ENCODE measurements around a stretch of chr20.

- PRO-cap: no peak
Measured at GRCh38 chr20:19283521-19284178, 71.2 kb downstream of the SLC24A3 start.

DNA sequence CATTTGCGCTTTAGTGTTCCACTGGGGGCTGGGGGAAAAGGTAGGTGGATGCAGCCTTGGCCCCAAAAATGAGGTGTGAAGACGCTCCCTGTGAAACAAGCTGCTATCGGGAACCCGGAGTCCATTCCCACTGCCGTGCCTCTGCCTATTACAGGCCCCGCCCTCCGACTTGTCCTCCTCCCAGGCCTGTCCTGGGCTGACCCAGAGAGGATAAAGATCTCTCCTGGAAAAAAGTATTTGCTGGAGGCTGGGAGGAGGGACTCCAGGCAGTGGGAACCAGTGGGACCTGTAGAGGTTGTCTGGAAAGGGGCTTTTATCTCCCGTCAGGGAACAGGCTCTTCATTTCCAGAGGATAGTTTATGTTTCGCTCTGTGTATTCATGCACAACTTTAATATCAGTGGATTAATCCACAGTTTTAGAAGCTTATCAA is 215.1 kb downstream of the SLC24A3 start:
- PRO-cap: no peak

- PRO-cap: no peak
Measured at GRCh38 chr20:19690929-19691674, 67.0 kb upstream of the RIN2 start.

DNA sequence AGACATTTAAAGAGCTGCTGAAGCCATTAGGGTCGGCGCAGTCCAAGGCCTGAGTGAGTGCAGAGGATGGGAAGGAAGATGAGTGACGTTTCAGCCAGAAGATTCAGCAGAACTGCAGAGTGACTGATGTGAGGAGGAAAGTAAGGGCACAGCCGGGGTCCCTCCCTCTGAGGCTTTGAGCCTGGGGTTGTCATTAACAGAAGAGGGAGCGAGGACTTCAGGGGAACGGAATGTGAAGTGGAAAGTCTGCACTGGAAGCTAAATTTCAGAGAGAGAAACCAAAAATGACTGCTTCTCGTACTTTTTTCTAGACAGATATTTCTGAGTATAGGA is 117.7 kb downstream of the RIN2 start:
- PRO-cap: no peak

DNA sequence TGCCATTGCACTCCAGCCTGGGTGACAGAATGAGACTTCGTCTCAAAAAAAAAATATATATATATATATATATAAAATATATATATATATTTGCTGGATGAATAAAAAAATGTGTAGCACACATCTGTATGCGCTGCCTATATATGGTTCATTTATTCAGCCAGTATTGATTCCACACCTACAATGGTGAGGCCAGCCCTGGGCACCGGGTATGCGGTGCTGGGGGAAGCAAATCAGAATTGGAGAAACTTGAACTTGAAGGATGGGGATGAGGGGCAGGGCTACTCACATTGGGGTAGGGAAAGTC is 113.0 kb upstream of the NAA20 start:
- PRO-cap: no peak

DNA sequence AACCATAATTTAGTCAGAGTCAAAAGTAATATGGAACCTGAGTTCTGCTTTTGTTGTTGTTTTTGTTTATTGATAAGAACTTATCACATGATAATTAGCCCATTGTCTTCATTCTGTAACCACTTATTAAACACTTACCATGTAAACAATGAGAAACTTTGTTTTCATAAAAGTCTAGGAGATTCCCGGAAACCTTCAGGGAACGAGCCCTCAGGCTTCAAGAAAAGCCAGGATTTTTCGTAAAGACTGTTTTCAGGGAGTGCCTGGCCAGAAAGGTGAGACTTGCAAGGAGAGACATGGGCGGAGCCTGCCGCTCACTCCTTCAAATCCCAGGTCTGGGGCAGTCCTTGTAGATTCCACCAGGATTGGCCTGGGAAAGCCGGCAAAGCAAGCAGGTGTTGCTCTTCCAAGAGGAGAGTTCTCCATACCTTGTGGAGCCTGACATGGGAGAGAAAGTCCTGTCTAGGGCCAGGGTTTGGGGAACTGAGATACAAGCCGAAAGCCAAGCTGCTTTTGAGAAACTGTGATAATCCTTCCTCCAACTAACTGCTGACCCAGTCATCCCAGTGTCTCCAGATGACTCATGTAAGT is 69.6 kb upstream of the NAA20 start:
- PRO-cap: no peak

GRCh38 chr20:19974614-19975425 is 42.3 kb upstream of the NAA20 start:
- PRO-cap: no peak

GRCh38 chr20:19975426-19976315 is 41.5 kb upstream of the NAA20 start:
- PRO-cap: no peak

DNA sequence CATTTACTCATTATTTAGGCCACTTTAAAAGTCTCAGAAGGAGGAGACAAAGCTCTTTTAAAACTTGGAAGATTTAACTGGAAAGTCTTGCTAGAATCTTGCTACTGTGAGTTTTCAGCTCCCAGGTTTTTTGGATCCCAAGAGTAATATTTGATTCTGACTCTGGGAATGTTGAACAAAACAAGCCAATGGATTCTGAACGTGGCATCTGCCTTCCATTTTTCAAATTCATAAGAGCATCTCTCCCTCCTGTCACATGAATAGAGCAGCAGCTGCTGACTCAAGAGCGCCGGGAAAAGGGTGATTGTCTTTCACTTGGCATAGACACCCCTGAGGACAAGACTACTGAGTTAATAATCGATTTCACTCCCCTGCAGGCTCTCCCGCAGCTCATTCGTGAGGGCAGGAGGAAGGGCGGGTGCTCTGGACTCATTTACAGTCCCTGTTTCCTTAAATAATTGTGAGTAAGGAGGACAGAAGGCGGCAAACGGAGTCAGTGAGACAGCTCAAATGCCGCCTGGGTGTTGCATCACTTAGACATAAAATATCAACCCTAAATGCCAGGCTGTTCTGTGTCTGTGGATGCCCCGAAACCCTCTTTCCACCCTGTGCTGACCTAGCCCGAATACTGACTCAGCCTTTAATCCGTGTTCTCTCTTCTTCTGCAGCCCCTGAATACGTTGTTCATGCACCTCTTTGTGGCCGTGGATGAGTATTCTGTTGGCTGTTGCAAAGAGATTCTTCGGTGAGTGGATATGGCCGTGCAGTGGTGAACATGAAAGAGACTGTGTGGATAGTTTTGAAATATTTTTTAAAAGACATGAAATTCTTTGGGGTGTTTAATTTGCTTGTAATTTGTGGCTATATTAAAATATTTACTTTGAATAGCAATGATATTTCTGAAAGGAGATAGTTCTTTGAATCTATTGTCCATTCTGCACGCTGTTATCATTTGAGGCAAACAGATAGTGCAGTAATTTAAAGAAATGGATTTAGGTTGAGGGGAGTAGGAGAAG is 21.6 kb downstream of the CFAP61 start:
- PRO-cap: no peak

- PRO-cap: no peak
Measured at GRCh38 chr20:20197537-20197736, 145.1 kb downstream of the CFAP61 start.

DNA sequence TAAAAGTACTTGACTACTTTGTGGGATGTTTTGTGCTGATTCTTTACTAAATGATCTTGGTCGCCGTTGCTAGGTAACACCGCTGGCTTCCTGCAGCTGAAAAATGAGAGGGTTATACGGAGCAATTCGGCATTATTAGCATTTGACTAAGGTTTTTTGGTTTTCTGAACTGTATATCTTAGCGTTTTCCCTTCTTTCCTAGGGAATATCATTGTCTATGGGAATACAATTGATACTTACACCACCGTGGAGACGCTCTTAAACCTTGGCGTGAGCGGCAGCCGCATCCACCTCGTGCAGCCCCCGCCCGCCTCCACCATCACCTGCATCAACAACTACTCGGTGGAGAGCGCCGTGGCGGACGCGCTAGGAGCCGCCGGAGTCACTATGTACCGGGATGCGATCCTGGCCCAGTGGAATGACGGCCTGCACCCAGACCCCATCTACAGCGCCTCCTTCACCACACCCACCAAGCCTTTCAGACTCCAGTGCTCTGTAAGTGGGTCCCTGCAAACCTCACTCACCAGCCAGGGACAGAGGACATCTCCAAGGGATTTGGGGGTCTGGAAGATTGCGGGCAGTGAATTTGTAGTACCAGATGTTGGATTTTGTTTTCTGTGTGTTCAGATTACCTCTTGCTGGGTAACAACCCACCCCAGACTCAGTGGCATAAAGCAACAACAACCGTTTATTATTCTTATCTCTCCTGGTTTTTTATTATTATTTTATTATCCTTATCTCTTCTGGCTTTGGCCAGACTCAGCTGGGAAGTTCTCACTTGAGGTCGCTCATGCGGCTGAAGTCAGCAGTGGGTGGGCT is 90.7 kb upstream of the INSM1 start:
- PRO-cap: no peak

- PRO-cap: no peak
Measured at GRCh38 chr20:20411428-20411917, 43.6 kb downstream of the INSM1 start.

- PRO-cap: no peak
Measured at GRCh38 chr20:20468038-20469320, 100.6 kb downstream of the INSM1 start.

GRCh38 chr20:20488941-20489573 is 121.2 kb downstream of the INSM1 start:
- PRO-cap: no peak

GRCh38 chr20:20494771-20495525 is 127.0 kb downstream of the INSM1 start:
- PRO-cap: no peak

- PRO-cap: no peak
Measured at GRCh38 chr20:20601568-20602037, 110.8 kb downstream of the RALGAPA2 start.

GRCh38 chr20:20690750-20691070 is 21.7 kb downstream of the RALGAPA2 start:
- PRO-cap: no peak

GRCh38 chr20:21162591-21163338 is 36.9 kb downstream of the KIZ start:
- PRO-cap: no peak

GRCh38 chr20:21189999-21190203 is 64.0 kb downstream of the KIZ start:
- PRO-cap: no peak

DNA sequence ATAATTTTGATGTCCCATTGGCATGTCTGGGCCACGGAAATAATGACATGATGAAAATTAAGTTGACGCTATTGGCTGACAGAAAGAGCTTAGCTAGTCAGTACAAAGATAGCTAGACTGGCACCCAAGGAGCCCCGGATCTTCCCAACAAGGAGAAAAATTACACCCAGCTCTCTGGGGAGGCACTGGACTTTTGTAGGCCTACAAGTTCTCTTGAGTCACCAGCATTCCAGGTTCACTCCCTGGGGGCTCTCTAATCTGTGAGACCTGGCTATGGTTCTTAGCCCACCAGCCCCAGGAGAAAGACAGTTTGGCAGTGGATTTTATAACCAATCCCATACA is 59.8 kb downstream of the FOXA2 start:
- PRO-cap: no peak

Data from progenitor cell of endocrine pancreas (in vitro differentiated cells).